Colon Carcinoma Metastatic in the Lung (tissue), 2 donors: ENCODE results near the genes NPAS4, CCDC87, C11orf80, PC and SYT12.

DNA sequence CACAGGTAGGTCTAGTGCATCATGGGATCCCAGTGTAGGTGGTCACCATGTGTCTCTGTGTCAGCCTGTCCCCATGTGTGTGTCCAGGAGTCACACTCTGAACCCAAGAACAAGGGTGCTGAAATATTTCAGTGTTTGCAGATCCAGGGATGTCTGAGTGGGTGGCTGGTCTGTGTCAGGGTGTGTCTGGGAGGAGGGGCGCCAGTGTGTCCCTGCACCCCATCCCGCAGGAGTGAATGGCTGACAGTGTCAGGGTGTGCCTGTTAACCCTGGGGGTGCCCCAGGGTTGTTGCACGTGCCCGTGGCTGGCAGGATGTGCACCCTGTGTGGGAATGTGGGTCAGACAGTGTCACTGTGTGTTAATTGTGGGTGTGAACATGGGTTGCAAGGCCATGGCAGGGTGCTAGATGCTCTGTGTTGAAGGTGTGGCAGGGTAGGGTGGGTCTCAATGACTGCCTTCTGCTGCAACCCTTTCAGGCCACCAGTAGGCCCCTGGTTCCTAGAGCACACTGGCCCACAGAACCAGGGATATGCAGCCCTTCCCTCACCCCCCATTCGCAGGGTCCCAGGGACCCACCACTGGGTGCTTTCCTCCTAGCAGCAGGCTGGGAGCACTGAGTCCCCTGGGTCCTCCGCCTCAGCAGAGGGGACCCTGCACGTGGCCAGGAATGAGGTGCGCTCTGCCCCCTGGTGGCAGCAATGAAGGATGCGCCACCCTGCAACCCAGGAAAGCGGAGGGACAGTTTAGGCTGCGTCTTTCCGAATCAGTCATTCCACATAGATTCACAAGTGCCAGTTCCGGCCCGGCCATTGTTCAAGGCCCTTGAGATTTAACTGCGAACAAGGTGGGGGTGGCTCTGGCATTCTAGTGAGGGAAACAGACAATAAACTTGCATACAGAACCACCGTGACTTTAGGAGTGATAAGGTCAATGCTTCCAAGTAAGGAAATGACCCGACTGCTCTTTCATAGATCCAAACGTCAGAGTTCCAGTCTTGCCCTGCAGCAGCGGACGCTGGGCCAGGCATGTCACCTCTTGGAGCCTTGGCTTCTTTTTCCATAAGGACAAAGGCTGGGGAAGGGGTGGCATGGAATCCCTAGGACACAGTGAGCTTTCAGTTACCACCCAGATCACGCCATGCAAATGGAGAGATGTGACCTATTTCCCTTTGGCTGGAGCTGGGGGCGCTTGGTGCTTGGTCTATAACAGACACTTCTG lies 8.0 kb downstream of the RIN1 start:
- PRO-cap, 2 experiments = no peak in any of the 2 experiments

GRCh38 chr11:66408781-66409460 lies 11.9 kb upstream of the NPAS4 start:
- PRO-cap, 2 experiments = no peak in any of the 2 experiments

DNA sequence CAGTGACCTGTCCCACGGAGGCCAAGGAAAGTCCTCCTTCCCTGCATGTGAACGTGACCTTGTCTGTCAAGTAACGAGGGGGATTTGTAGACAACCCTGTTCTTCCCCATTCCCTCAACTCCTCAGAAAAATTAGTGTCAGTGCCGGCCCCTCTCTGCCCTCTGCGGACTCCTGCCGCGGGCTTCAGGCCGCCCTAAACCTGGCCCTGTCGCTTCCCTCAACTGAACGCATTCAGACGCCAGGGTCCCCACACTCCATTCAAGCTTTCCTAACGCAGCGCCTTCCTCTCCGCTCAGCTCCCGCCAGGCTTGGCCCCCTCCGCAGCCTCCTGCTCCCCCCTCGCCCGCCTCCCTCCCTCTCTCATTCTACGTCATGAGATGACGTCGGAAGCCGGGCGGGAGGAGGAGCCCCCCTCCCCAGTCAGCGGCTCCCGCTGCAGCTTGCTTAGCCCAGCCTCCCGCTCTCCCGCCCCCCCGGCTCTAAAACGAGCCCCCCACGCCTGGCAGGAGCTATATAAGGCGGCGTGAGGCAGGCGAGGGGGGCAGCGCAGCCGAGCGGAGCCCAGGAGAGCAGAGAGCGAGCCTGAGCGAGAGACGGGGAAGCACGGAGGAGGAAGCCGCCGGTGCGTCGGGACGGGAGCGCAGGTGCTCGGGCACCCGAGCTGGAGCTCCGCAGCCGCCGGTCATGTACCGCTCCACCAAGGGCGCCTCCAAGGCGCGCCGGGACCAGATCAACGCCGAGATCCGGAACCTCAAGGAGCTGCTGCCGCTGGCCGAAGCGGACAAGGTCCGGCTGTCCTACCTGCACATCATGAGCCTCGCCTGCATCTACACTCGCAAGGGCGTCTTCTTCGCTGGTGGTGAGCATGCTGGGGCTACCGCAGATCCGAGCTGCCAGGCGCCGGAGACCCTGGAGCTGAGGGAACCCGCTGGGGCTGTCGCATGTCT lies at the start of gene NPAS4:
TSS of gene NPAS4 (plus strand) at position 540 of the 947 bp plus-strand sequence.
- PRO-cap, 2 experiments = no peak in any of the 2 experiments

- PRO-cap, 2 experiments = no peak in any of the 2 experiments
These were observed 341 bp upstream of the MRPL11 start for GRCh38 chr11:66438920-66439458.

- PRO-cap, 2 experiments = peak in 1 of 2 experiments; most common minus-strand start chr11:66466712 (in 1)
These were observed 485 bp upstream of the PELI3 start for GRCh38 chr11:66466008-66466832.

- PRO-cap, 2 experiments = peak in 2 of 2 experiments; most common plus-strand start chr11:66479535 (in 1); most common minus-strand start chr11:66479748 (in 2)
These were observed 835 bp upstream of the DPP3 start for GRCh38 chr11:66479044-66480154.

DNA sequence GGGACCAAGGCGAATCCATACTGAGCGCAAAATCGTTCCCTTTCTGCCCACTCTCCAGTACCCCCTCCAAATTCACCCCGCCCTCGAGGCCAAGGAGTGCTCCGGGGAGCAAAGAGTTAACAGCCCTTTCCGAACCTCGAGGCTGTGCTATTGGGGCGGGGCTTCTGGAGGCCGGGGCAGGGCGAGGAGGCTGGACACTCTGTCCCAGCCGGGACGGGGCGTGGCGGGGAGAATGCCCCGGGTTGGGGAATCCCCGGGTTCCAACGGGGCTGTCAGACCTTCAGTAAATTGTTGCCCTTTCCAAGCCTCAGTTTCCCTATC lies 239 bp downstream of the DPP3 start:
- PRO-cap, 2 experiments = no peak in any of the 2 experiments

- PRO-cap, 2 experiments = no peak in any of the 2 experiments
These were observed 11.1 kb downstream of the DPP3 start for GRCh38 chr11:66491220-66491863.

DNA sequence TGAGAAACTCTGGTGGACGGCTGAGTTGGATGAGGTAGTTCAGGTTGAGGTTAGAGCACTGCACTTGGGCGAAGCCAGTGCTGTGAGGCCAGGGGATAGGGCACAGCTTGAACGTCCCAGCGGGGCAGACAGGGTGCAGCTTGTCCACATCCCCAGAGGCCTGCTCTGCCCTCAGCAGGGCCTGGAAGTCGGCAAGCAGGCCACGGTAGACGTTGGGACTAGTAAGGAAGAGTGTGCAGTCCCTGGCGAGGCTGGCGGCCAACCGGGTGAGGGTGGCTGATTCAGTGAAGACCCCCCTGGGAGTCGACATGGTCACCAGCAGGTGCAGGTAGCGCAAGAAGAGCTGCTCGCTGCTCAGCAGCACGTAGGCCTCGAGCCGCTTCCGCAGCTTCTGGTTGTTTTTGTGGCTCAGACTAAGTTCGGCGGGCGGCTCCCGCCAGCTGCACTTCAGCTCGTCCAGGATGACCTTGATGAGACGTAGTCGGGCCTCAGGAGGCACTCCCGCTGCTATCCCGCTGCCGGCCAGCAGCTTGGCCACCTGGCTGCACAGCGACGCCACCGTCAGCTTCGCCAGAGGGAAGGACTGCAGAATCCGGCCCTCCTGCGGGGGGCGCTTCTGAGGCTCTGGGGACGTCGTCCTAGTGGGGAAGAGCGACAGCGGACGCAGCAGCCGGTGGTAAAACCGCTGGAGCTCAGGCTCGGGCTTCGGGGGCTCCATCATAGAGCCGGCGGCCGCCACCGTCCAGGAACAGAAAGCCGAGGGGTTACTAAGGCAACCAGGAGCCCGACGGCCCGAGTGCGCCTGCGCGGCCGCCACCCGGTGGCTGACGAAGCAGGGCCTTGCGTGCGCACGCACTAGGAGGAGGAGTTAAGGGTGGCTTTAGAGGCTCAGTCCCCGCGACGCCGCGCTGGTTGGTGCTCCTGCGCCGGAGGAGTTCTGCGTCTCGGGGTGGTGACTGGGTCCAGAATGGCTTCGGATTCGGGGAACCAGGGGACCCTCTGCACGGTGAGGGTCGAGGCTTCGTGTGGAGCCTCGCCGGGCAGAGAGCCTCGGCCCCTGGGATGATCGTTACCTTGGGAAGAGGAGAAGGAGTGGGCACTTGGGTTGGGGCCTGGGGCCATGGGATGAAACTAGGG lies at the start of gene CCDC87:
TSS of gene CCDC87 (minus strand) at position 769 of the 1,137 bp plus-strand sequence.
- PRO-cap, 2 experiments = peak in 2 of 2 experiments; most common plus-strand start position 891 of the sequence (in 2); most common minus-strand start position 750 of the sequence (in 1)

- PRO-cap, 2 experiments = peak in 2 of 2 experiments; most common plus-strand start chr11:66617065 (in 1); most common minus-strand start chr11:66617004 (in 2)
These were observed 623 bp downstream of the RBM14 start for GRCh38 chr11:66616720-66617786.

DNA sequence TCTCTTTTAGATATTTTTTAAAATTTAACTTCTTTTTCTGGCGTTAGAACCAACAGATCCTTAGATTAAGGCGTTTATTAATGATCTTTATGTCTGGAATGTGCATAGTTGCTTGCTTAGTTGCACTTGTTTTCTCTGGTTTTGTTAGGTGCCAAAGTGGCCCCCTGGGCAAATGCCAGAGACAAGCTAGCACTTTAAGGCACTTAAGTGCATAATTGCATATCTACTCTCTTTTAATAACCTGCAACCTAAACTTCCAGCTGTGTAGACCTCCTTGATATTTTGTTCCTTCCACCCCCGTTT lies 3.3 kb downstream of the RBM4 start:
- PRO-cap, 2 experiments = no peak in any of the 2 experiments

GRCh38 chr11:66668563-66669248 lies 9.0 kb downstream of the RBM4B start:
- PRO-cap, 2 experiments = no peak in any of the 2 experiments

DNA sequence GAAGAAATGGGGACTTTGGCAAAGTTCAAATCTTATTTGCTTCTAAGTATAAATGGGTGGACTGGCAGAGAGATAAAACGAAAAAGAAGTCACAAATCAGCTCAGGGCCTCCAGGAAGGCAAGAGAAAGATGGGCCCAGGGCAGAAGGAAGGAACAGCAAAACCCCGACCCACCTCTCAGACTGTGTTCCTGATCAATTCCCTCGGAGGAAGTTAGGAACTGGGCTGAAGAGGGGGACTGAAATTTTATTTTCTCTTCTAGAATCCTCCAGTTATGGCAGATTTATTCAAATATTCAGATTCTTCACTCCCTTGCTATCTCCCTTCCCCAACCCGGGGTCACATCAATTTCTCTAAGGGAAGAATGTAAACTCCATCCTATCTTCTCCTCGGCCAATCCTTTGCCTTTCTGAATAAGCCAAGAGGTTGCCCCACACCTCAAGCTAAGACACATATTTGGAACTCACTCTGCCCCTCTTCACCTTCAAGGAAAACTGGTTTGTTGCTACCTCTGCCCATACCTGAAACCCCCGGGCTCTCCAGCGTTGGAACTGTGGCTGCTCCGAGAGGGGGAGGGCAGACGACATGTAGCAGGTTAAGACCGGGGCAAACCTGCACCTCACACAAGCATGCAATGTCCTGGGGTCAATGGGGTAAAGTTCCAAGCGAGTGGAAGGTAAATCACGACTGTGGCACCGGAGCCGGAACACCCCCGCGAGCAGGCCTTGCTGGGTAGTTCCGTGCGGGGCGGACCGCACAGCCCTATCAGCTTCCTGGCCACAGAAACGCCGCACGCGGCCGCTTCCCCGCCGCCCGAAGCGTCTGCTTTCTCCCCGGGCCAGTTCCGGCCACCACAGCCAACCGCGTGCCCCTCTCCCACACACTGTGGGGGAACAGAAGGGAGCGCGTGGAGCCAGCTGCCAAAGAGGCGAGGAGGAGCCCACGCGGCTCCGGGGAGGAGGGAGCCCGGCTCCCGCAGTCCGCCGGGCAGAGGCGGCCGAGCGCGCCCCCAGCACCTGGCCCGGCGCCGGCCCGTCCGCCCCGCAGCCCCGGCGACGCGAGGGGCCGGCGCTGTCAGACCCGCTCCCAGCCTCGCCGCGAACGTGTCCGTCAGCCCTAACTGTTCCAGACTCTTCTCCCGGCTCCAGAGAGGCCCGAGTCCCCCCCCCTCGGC lies 1.8 kb downstream of the SPTBN2 start:
- PRO-cap, 2 experiments = peak in 1 of 2 experiments; most common plus-strand start position 734 of the sequence (in 1)

DNA sequence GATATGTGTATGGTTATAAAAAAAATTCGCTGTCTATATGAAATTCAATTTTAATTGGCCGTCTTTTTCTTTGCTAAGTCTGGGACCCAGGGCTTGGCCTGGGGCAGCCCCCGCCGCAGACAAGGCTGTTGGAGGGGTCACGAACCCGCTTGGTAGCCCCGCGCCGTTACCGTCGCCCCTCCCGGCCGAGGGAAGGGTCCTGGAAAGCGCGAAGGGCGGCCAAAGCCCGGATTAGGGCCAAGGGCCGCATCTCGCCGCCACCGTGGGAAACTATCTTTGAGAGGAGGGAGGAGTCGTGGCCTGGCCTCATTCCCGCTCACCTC lies 386 bp upstream of the C11orf80 start:
- PRO-cap, 2 experiments = no peak in any of the 2 experiments

GRCh38 chr11:66744545-66745645 lies at the start of gene C11orf80:
C11orf80 (plus strand) TSS chr11:66744769.
- PRO-cap, 2 experiments = peak in 2 of 2 experiments; most common plus-strand start chr11:66744717 (in 1); most common minus-strand start chr11:66744660 (in 1)

DNA sequence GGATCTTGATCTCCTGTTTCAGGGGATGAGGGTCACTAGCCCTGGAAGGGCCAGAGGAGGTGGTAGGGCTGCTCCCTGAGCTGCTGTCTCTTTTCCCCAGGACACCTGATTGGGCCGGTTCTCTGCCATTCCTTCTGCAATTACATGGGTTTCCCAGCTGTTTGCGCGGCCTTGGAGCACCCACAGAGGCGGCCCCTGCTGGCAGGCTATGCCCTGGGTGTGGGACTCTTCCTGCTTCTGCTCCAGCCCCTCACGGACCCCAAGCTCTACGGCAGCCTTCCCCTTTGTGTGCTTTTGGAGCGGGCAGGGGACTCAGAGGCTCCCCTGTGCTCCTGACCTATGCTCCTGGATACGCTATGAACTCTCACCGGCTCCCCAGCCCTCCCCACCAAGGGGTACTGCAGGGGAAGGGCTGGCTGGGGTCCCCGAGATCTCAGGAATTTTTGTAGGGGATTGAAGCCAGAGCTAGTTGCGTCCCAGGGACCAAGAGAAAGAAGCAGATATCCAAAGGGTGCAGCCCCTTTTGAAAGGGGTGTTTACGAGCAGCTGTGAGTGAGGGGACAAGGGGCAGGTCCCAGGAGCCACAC lies 2.6 kb downstream of the RCE1 start:
- PRO-cap, 2 experiments = no peak in any of the 2 experiments

- PRO-cap, 2 experiments = no peak in any of the 2 experiments
These were observed 26.7 kb downstream of the LRFN4 start for GRCh38 chr11:66883594-66883925.

DNA sequence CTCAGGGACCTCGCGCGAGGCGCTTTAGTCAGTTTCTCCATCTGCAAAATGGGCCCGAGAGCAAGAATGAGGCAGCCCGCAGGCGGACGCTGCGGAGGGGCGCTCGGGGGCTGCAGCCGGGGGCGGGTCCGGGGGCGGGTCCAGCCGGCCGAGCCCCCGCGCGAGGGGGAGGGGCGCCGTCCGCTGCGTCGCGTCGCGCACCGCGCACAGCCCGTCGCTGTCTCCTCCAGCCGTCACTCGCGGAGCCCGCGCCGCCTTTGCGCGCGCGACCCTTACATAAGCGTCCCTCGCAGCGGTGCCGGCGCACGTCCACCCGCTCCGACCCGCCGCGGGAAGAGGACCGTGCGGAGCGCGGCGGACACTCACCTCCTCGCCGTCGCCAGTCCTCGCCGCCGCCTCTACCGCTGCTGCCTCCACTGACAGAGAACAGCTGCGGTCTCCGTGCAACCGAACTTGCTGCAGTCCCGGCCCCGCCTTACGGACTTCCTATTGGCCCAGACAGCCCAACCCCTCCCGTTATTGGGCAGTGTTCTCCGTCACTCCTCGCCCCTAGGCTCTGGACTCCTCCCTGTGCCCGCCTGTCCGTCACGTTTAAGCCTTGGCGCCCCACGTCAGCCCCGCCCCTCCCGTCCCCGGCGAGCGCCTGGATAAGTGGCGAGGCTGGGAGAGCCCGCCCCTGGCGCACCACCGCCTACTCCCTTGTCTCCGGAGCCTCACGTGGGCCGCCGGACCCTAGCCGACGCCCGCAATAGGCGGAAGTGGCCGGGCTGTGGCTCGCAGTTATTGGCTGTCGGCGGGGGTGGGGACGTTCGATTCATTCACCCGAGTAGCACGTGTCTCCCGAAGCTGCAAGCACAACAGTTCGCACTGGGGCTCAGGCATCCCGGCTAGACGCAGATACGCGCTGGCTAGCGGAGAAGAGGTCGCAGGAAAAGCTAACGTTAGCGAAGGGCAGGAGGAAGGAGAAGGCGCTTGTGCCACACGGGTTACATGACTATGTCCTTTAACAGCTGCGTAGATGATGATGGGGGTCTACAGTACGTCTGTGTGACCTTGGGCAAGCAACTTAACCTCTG lies at the start of gene PC:
TSS of gene PC (minus strand) at position 428 of the 1,076 bp plus-strand sequence.
- PRO-cap, 2 experiments = peak in 2 of 2 experiments; most common plus-strand start position 860 of the sequence (in 1); most common minus-strand start position 418 of the sequence (in 2)

- PRO-cap, 2 experiments = peak in 1 of 2 experiments; most common plus-strand start chr11:67023191 (in 1)
These were observed at the start of gene SYT12 for GRCh38 chr11:67022918-67023886. SYT12 (plus strand) TSS chr11:67023134.

- PRO-cap, 2 experiments = no peak in any of the 2 experiments
These were observed 702 bp downstream of the RHOD start for GRCh38 chr11:67056951-67058147.